Left colon (tissue), 1 donor: ENCODE data around the genes MOCS3 and NFATC2.

- PRO-cap: no peak
Measured at GRCh38 chr20:50897118-50897964, 33.9 kb downstream of the ADNP start.

- PRO-cap: unidirectional peak, plus-strand start at chr20:50929980
Measured at GRCh38 chr20:50929913-50930109, 1.4 kb downstream of the ADNP start.

DNA sequence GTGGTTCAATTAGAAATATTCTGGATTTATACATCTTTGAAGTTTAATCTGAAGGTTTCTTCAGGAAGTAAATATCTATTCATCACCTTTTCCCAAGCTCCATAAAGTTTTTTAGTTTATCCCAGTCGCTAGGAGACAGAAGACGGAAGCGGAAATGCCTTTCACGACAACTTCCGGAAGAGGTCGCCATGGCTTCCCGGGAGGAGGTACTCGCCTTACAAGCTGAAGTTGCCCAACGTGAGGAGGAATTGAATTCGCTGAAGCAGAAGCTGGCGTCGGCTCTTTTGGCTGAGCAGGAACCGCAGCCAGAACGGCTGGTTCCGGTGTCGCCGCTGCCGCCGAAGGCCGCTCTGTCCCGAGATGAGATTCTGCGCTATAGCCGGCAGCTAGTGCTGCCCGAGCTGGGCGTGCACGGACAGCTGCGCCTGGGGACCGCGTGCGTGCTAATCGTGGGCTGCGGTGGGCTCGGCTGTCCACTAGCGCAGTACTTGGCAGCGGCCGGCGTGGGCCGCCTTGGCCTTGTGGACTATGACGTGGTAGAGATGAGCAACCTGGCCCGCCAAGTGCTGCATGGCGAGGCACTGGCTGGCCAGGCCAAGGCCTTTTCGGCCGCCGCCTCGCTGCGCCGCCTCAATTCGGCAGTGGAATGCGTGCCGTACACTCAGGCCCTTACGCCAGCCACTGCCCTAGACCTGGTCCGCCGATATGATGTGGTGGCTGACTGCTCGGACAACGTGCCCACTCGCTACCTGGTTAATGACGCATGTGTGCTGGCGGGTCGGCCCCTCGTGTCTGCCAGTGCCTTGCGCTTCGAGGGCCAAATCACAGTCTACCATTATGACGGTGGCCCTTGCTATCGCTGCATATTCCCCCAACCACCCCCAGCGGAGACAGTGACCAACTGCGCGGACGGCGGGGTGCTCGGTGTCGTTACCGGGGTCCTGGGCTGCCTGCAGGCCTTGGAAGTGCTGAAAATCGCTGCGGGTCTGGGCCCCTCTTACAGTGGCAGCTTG lies at the start of gene MOCS3:
TSS of gene MOCS3 (plus strand) at position 164 of the 1,013 bp plus-strand sequence.
- PRO-cap: bidirectional peak, plus-strand start at position 189 of the sequence, minus-strand start outside the sequence

DNA sequence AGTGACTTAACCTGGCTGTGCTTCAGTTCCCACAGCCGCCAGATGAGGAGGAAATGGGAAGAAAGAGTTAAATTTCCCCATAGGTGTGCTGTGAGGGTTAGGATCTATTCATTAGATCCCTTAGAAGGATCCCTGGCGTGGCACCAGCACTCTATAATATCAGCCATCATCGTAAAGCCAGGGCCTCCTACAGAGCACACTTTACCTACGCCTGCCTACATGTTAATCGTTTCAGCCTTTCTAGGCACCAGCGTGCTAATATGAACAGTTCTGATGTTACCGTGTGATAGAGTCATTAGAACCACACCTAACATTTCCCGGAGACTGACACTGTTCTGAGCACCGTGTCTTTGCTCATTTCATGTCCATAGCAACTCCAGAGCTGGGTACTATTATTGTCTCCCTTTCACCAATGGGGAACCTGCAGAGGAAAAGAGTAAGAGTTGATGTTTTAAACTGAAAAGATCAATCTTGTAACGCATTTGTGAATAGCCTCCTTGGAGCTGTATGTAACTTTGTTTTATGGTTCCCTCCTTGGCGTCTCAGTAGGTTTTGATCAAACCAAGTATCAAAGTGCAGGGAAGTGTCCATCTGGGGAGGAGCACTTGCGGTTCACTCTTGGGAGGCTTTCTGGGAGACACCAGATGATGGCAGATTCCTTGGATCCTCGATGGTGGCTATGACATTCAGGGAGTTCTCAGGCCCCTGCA lies 73.8 kb upstream of the KCNG1 start:
- PRO-cap: bidirectional peak, plus-strand start at position 621 of the sequence, minus-strand start at position 544 of the sequence

- PRO-cap: no peak
Measured at GRCh38 chr20:51221420-51222606, 198.9 kb upstream of the KCNG1 start.

- PRO-cap: no peak
Measured at GRCh38 chr20:51431946-51432673, 110.4 kb downstream of the NFATC2 start.

- PRO-cap: unidirectional peak, plus-strand start at chr20:51457403
Measured at GRCh38 chr20:51457178-51457749, 85.3 kb downstream of the NFATC2 start.

DNA sequence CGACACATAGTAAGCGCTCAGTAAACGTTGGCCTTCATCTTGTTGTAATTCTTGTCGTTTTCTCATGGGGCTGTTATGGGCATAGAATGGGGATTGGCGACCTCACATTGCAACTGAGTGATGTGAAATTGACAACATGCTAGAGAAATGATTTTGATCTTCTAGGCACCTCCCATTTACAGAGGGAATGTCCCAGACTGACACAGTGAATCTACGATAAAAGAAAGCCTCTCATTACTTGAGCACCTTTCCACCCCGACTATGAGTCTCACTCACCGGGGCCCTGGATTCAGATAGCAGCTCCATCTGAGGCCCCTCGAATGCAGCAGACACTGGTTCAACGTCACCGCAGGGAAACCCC lies 49.2 kb downstream of the NFATC2 start:
- PRO-cap: no peak

DNA sequence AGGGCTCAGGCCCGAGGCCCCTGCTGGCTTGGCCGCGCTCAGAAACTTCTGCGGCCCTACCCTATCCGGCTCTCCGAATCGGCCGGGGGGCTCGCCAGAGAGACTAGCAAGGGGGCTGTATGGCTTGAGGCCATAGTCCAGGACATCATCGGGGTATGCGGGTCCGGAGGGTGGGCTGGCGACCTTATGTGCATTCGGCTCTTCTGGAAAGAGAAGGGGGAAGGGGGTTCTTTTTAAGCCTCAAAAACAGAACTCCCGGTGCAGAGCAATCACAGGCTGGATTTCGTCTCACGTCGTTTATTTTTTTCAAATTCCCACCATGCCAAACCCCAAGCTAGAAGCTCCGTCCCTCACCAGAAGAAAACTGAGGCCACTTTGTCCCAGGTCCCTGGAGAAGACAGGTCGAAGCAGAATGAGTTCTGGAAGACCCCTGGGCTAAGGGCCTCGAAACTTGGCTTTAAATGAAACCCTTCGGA lies 18.6 kb downstream of the NFATC2 start:
- PRO-cap: no peak

DNA sequence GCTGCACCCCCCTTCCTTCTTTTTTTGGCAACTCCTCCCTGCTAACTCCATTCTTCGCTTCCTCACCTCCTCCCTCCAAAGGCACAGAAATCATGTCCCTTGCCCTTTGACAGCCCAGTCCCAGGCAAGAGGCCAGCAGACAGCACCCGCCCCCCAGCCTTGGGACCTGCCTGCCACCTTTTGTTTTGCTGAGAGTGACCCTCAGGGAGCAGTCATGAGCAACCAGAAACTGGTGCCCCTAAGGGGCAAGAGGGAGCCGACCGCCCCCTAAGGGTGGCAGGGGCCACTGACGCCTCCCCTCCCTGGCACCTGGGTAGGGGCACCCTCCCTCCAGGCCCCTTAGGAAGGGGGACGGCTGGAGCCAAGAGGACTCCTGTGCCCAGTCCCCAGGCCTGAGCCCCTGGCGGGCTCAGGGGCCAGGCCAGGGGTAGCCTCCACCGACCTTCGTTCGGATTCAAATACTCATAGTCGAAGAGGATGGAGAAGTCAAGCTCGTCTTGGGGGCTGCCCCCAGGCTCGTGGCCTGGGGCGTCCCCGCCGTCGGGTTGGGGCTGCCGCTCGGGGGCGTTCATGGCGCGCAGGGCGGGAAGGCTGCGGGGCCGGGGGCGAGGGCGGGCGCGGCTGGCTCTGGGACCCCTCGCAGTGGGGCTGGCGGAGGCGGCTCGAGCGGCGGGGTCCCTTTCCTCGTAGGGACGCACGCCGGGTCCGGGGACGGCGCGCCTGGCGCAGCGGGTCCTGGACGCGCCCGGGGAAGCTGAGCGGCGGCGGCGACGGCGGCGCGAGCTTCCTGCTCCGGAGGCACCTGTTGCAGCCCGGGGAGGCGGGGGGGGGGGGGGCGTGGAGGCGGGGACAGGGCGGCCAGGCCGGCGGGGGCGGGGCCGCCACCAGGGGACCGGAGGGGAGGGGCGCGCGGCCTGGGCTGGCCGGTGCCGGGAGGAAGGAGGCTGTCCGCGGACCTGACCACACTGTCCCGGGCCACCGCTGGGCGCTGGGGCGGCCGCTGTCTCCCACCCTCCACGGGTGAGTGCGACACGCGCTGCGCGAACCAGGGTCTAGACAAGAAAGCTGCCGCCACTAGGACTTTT lies at the start of gene NFATC2:
TSS of gene NFATC2 (minus strand) at position 792 of the 1,085 bp plus-strand sequence.
- PRO-cap: bidirectional peak, plus-strand start at position 935 of the sequence, minus-strand start at position 756 of the sequence

- PRO-cap: no peak
Measured at GRCh38 chr20:51628905-51629439, 86.5 kb upstream of the NFATC2 start.

DNA sequence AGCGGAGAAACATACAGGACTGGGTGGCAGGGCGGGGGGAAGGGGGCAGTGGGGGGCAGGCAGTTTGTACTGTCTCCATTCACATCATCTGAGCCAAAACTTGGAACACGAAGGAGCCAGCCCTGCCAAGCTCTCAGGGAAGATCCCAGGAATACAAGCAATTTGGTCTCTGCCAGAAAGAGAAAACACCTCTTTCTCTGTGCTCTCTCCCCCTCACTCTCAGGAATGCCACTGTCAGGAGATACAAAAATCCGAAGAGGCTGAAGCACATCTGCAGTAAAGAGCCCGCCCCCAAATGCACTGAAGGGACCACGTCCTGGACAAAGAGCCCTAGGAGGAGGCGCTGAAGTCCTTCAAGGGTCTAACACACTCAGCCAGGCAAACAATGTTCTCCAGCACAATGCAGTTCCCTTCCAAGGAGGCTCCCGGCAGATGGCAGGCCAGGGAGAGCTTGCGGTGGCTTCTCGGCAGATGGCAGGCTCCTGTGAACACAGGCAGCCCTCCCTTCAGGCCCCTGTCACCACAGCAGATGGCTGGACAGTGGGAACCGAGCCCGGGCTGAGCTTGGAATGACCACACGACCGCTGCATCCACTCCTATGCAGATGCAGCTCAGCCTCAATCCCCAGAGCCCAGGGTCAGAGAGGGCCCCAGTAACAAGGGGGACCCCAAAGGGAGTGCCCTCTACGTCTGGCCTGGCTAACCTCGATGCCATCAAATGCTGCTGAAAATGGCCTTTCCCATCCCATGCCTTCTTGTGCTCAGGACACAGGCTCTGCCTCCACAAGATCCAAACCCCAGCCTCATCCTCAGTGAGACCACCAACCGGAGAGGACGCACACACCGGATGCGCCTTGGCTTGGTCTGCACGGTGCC lies 89.9 kb downstream of the ATP9A start:
- PRO-cap: no peak

- PRO-cap: no peak
Measured at GRCh38 chr20:51701372-51701846, 66.8 kb downstream of the ATP9A start.

GRCh38 chr20:51766816-51767801 lies 1.1 kb downstream of the ATP9A start:
- PRO-cap: bidirectional peak, plus-strand start at chr20:51767437, minus-strand start at chr20:51767165

DNA sequence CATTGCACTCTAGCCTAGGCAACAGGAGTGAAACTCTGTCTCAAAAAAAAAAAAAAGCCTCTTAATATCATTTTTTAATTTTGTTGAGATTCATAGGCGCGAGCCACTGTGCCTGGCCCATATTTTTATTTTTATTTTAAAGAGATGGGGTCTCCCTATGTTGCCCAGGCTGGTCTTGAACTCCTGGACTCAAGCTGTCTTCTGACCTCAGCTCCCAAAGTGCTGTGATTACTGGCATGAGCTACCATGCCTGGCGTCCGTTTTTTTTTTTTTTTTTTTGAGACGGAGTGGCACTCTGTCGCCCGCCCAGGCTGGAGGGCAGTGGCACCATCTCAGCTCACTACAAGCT lies 190.5 kb downstream of the ZFP64 start:
- PRO-cap: no peak

- PRO-cap: no peak
Measured at GRCh38 chr20:53078503-53079684, 106.7 kb downstream of the TSHZ2 start.

DNA sequence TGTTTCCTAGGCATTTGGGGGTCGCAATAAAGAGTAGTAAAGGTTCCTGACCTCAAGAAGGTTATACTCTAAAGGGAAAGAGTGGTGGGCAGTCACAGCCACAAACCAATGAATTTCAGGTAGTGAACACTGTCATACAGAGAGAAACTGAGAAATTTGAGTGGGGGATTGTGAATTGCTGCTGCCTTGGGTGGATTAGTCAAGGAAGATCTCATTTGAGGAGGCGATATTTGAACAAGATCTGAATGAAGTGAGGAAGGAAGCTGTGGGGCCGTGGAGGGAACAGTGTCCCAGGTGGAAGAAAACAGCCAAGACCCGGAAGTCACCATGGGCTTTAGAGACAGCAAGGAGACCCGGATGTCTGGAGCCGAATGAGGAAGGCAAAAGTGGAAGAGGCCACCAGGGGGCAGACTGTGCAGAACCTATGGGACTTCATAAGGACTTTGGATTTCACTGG lies 185.7 kb downstream of the TSHZ2 start:
- PRO-cap: no peak

DNA sequence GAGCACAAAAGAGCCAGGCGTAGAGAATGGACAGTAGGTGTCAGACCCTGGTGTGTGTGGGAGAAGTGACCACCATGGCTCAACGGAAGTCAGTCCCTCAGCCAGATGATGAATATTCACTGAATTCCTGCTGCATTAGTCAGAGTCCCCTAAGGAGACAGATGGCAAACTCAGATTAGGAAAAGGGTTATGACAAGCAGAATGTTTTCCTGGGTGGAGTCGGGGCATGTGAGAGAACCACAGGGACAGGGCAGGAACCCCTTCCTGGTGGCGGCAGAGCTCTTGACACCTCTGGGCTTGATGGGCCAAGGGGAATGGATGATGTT lies 262.1 kb downstream of the ZNF217 start:
- PRO-cap: no peak

DNA sequence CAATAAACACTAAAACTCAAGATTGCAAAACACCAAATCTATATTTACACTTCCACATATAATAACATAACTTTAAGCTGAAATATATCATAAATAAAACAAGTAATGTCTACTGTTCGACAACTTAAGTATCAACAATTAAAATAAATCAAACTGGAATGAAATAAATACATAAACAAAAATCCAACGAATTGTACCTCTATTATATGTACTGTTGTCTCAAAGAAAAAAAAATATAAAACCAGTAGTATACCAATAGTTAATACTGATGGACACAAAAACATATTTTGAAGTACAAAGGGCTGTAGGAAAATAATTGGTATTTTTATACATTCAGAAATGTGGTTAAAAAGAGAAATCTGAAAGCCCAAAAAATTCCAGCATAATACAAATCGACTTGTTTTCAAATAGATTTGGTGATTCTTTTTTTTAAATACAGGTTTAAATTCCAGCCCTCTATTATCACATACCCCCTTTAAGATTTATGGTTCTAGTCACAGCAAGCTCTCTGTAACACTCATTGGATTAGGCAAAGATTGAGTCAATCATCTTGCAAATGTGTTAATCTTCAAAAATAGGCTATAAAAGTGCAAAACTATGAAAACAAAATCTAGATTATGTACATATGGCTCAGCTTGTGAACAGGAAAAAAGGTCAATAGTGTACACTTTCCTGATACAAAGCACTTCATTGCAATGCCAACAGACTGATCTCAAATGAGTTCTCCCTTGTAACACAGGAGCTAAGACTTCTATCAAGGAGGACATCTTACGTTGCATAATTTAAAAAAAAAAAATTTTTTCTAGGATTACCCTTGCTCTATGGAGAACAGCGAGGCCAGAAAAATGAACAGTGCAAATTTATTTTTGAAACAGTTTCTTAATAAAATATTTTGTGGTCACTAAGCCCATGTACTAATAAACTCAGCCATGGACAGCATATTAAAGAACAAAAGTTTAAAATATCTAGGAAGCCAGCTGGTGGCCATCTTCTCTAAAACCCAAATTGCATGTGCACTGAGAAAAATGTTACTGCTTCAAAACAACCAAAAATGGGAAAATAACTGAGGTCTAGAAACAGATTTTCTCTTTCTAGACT lies 26.2 kb downstream of the ZNF217 start:
- PRO-cap: no peak

DNA sequence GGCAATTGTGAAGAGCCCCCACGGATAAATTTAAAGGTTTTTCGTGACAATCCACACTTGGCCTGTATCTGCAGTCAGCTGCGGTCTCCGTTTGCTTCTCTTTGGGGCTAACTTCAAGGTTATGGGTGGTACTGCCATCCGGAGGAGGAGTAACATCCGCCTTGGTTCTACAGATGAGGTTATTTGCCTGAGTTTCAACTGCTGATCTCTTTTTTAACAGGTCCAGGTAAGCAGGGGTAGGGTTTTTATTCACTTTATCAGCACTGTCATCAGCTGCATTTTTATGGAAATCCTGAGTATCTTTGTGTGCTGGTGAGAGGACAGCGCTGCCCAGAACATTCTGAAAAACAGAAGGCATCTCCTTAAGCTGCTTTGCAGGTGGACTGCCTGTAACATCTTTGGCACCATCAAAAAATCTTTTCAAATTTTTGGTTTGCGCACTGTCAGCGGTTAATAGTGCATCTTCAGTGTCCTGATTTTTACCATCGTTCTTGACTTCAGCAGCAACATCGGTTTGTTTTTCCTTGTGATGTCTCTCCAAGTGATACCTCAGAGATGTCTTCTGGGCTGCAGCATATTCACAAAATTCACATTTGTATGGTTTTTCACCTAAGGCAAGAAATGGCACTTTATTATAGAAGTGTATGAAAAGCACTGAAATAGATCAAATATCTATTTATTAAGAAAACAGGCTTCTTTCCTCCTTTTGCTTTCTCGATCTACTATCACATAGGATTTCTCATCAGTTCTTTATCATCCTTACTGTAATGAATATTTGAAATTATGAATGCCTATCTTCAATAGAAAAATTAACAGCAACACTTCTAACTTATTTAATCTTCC lies 16.7 kb downstream of the ZNF217 start:
- PRO-cap: no peak